H4 (cell line): ENCODE data around the gene ANKRD23.

- RAMPAGE, long total RNA, result no peak
Observed at GRCh38 chr2:96552836-96553418, 16.4 kb downstream of the ARID5A start.

DNA sequence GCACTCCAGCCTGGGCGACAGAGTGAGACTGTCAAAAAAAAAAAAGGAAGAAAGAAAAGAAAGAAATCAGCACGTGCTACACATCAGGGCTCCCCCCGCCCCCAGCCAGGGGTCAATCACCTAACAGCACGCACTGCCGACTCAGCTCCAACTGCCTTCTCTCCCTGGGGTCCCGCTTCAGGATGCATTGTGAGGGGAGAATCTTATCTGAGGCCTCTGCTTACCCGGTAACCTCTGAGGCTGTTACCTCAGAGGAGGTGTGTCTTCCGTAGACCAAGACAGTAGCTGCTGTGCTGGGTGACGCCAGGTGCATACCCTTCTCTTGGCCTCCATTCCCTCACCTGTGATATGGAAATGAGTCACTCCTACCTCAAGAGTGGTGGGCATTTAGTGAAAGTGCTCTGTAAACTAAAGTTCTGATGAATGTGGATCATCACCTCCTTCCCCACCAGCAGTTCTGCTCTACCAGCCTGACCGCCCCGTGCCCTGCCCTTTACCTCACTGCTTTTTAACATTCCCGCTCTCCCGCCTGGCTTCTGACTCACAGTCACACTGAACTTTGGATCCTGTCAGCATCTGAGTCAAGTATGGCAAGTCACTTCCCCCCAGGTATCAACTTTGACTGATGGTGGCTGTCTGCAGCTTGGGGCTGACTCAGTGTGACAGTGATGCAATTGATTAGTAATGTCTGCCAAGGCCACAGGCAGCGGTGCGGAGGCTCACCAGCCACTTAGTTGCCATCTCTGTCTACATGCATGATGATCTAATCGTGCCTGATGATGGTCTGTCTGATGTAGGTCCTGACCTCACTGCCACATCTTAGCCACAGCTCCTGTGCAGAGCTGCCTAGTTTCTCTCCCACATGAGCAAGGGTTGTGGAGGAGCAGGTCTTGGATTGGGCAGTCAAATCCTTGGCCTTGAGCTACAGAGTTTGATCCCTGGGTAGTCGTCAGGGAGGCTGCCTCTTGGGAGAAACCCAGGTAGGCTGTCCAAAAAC is 20.2 kb downstream of the ARID5A start:
- RAMPAGE, long total RNA, result no peak

DNA sequence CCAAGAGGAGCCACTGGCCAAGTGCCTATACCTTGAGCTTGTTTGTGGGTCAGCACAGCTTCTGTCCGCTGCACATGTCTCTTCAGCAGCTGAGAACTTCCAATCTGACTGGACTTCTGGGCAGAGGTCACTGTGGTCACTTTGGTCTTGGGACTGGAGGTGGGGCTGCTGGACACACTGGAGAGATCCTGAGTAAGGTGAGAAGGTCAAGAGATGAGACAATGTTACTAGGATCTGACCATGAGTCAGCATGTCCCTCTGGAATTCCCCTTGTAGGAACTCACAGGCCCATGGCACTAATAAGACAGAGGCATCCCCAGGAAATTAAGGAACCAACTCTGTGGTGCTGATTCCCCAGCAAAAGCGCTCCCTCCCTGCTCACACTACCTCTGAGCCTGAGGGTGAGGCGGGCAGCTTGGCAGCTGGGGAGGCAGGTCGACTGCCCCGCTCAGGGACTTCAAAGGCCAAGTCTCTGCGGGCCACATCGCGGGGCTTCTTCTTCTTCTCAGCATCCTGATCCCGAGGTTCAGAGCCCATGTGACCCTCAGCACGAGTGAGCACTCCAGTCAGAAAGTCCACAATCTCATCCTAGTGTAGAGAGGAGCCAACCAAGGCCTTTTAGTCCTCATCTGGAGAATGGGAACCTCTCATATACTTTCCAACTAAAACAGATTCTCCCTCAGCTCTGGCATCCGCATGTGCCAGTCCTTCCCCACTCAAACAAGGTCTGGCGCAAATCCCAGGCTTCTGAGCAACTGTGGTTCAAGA is 29.5 kb downstream of the KANSL3 start:
- RAMPAGE, long total RNA, result no peak

DNA sequence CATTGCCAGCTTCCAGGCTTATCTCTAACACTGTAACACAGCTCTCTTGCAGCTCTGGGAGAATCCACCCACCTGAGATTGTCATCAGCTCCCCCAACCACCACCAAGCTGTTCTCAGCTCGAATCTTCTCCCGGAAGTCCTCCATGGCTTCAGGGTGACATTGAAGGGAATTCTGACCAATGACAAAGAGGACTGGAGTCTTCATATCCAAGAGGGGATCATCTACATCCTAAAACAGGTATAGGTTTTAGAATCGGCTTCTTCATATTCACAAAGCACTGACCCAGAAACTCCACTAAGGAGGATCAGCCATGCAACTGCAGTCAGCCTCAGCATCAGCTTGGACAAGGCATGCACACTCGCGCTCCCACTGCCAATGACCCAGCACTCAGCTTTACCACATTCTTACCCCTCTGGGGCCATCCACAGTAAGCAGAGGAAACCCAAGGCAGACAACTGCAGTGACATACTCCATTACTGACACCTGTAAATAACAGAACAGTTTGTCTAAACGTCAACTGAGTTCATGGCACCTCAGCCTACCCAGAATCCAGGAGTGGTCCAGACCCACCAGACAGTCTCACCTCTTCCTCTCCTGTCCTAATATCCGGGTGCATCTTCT is 27.3 kb downstream of the KANSL3 start:
- RAMPAGE, long total RNA, result no peak

DNA sequence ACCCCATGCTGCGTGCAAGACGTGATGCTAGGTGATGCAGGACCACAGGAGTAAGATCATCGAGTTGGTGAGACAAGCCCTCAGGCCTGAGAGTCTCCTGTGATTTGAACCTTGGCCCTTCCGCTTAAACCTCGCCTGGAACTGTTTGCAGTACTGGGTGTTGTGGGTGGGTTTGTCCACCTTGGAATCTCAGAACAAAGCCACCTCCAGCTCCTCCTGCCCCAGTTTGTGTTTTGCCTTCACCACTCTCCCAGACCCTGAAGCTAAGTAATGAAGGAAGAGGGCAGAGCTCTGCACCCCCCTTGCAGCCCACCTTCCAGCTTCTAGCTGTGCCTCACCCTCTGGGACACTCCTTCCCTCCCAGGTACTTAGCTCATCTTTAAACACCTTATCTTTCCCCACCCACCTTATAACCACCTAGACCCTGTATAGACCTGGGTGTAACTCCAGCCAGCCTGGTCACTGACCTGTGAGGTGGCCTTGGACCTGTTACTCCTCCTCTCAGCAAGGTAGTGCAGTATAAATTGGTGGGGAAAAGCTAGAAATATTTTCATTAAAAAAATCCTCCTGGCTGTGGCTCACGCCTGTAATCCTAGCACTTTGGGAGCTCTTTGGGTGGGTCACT is 6.6 kb downstream of the CNNM4 start:
- RAMPAGE, long total RNA, result no peak

DNA sequence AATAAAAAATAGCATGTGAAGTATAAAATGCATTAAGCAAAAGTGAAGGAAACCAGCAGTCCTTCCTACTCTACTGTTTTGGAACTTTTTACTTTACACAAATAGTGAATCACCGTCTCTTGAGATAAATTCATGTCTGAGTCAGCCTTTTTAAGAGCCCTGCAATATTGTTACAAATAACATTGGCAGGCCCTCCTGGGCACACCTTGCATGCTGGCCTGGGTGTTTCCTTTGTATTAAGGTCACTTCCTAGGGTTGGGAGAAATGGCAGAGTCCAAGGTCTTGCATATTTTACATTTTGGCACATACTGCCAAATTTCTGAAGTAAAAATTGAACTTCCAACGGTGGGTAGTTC is 26.2 kb downstream of the CNNM4 start:
- RAMPAGE, long total RNA, result no peak

DNA sequence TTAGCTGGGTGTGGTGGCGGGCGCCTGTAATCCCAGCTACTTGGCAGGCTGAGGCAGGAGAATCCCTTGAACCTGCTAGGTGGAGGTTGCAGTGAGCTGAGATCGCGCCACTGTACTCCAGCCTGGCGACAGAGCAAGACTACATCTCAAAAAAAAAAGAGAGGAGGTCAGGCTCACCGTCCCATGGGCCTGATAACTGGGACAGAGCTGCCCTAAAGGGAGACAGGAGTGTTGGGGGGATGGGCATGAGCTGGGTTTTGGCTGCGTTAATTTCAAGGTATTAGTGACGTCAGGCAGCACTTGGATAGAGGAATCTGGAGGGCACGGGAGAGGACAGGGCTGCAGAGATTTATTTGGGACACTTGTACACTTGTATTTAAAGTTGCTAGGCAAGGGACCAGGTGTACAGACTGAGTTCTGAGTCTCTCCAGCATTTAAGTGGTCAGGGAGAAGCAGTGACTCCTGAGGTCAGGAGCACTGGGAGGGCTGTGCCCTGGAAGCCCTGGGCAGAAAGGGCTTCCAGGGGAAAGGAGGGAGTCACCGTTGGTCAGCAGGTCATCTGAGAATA is 23.3 kb upstream of the CNNM3 start:
- RAMPAGE, long total RNA, result no peak

- RAMPAGE, long total RNA, result no peak
Observed at GRCh38 chr2:96800929-96801151, 15.2 kb upstream of the CNNM3 start.

- RAMPAGE, long total RNA, result no peak
Observed at GRCh38 chr2:96809376-96810448, 6.4 kb upstream of the CNNM3 start.

DNA sequence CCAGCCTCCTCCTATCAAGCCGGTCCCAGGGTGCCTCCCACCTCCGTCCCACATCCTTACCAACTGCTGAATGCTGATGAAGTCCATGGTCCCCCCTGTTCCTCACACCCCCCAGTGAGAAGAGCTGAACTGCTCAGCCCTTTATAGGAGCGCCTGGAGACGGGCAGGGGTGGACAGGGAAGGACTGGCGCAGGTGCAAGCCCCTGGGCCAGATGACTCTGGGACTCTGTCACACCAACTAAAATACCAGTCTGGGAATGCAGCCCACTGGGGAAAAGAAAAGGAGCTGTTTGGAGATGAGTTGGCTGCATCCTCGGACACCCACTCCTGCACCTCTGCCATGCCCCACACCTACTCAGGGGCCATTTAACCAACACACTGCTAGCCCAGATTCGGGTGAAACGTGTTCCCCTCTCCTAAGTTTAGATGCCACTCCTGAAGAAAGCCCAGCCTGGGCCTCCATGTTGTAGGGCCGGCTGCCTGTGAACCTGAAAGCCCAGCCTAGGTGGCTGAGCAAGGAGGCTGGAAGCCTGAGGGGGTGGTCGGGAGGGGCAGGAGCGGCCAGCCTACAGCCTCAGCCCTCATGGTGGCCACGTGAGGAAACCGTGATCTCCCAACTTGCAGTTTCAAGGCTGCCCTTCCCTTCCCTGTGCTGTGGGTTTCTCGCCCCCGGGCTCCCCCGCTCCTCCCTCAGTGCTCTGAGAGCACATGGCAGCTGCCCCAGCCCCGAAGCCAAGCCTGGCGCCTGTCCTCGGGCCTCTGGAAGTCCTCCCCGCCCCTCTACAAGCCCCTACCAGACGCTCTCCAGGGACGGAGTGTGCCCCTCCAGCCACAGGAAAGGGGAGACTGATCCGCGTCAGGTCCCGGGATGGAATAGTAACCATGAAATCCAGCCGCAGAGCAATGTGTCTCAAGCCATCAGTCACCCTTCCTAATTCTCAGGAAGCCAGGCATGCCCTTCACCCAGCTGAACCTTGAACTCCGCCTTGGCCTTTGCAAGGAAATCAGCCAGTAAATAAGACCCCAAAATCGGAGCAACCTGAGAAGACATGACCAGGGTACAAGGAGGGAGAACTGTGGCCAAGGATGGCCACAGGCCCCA is at the start of gene ANKRD23:
Gene ANKRD23, minus strand, starts transcription at position 116 of the 1,102 bp plus-strand sequence.
- RAMPAGE, long total RNA, result no peak

GRCh38 chr2:96863251-96863738 is 5.5 kb upstream of the ANKRD39 start:
- RAMPAGE, long total RNA, result no peak

GRCh38 chr2:96912644-96913075 is 42.8 kb upstream of the SEMA4C start:
- RAMPAGE, long total RNA, result no peak

GRCh38 chr2:96952051-96952586 is 34.3 kb downstream of the FAM178B start:
- RAMPAGE, long total RNA, result no peak

- RAMPAGE, long total RNA, result no peak
Observed at GRCh38 chr2:96962298-96962803, 24.0 kb downstream of the FAM178B start.

- RAMPAGE, long total RNA, result no peak
Observed at GRCh38 chr2:97549135-97549895, 40.4 kb downstream of the ANKRD36B start.

DNA sequence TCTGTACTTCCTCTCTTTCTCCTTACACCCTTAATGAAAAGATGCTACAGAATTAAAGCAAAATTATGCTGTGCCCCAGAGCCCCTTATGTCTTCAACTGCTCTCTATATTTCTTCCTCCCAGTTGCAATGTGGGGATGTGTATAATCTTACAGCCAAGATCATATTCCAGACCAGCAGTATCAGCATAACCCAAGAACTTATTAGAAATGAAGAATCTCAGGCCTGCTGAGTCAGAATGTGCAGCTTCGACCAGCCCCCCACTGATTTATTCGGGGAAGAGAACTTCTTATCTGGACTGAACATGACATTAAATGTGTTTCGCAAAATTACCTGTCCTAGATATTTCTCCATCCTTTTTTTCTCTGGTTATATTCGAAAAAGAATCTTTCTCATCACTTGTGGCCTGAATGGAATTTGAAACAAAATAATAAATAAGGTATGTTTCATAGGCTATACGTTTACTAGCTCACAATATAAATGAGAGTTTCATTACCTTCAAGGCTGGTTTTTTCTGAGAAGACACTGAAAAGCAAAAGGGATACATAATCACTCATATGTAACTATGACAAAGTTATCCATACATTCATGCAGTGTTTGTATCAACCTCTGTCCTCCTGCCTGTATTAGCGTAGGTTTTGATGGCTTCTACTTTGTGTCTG is 38.6 kb downstream of the ANKRD36B start:
- RAMPAGE, long total RNA, result no peak

DNA sequence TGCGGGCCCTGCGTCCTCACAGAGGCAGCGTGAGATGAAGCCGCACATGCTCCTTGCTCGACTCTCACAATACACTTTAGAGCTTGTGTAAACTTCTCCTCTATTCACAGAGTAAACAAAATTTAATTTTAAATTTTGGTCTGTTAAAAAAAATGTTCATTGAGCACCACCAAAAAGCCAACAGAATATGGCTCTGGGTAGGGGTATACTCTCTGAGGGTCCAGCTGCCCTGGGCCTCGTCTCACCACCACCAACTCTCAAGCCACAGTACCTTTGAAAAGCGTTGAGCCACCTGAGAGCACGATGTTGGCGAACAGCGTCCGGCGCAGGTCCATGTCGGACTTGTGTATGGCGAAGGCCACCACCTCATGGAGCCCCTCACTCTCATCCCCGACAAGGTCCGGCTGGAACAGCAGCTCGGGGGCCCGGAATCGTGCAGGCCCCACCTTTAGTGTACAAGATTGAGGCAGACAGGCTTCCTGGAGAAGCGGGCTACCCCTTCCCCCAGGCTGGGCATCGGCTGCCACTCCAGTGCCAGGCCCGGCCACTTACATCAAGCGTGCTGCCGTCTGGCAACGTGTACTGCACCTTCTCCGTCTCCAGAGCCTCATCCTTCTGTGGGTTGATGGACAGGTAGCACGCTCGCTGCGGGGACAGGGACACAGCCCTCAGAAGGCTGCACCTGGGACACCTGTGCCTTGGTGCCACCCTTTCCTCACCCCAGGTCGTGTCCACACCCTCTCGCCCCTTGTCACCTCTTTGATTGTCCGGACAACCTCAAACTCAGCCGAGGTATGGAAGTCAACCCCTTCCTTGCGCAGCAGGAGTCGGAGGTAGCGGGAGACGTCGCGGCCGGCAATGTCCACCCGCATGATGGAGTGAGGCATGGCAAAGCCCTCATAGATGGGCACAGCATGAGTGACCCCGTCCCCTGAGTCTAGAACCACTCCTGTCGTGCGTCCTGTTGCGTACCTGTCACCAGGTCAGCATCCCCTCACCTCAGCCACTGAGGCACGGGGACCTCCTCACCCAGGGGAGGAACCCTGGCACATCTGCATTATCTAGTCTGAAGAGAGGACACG is 5.8 kb downstream of the ACTR1B start:
- RAMPAGE, long total RNA, result no peak

DNA sequence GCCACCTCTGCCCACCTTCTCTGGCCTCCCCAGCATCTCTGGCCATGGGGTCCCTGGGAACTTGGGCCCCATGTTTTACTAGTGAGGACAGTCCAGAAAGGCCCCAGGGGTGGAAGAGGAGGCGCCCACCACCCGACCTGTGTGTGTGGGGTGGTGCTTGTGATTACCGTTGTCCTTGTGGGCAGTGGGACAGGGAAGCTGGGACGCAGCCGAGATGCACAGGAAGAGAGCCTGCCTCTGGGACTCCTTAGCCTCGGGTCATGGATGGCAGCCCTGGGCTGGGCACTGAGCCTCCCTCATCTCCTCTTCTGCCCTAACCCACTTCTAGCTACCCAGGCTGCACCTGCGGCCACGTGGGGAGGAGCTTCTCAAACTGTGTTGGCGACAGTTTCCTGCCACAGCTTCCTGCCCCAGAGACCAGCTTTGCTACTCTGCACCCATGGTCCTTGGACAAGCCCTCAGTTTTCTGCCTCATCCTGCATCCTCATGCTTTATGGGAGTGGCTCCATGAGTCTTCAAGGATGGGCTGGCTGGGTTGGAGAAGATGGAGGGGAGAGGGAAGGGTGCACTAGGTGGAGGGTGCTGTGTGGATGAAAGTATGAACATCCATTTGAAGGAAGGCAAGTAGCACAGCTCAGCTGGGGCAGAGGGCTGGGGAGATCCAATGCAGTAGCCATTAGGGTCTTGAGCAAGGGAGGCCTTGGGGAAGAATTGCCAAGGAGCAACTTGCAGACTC is 5.2 kb downstream of the ZAP70 start:
- RAMPAGE, long total RNA, result no peak

DNA sequence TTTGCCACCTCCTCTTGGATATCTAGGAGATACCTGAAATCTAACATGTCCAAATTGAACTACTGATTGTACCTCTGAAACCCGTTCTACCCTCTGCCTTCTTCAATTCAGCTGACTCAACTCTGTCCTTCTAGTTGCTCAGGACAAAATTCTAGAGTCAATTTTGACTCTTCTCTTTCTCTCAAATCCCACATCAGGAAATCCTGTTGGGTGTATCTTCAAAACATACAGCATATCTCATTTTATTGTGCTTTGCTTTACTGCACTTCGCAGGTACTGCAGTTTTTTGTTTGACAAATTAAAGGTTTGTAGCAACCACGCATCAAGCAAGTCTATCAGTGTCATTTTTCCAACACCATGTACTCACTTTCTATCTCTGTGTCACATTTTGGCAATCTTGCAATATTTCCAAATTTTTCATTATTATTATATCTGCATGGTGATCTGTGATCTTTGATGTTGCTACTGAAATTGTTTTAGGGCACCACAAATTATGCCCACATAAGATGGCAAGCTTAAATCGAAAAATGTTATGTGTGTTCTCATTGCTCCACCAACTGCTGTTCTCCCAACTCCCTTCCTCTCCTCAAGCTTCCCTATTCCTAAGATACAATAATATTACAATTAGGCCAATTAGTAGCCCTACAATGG is 138.0 kb downstream of the ZAP70 start:
- RAMPAGE, long total RNA, result no peak

- RAMPAGE, long total RNA, result no peak
Observed at GRCh38 chr2:97994723-97995759, 707 bp downstream of the TMEM131 start.